Colic lymph node (tissue), 1 donor: ENCODE measurements around the gene PPP4R4.

- PRO-cap, result no peak
Observed at GRCh38 chr14:94056484-94057157, 24.4 kb downstream of the DDX24 start.

DNA sequence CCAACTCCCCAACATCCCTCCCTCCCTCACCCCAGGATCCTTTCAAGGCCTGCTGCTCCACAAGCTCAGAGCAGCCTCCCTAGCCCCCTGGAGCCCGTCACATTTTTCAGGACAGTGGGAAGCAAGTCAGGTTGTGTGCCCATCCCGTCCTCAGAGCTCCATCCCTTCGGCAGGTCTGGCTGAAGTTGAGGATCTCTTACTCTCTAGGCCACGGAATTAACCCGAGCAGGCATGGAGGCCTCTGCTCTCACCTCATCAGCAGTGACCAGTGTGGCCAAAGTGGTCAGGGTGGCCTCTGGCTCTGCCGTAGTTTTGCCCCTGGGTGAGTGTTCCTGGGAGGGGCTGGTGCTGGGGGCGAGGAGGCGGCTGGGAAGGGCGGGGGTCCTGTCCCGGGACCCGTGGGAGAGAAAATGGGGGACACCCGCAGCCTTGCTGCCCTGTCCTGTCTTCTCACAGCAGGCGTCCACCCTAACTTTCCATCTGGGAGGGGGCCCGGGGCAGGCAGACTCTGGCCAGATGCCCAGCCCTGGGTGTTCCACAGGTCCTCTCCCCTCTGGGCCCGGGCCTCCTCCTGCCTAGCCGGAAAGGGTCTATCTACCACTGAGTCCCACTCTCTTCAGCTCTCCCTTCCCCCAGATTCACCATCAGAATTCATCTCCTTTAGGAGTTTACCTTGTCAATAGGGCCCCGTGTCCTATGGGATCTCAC is 17.8 kb downstream of the IFI27L2 start:
- PRO-cap, result no peak

- PRO-cap, result bidirectional peak, plus-strand start at chr14:94174129, minus-strand start at chr14:94173937
Observed at GRCh38 chr14:94173366-94174493, at the start of gene PPP4R4. TSS of gene PPP4R4 (plus strand) at chr14:94174322.

DNA sequence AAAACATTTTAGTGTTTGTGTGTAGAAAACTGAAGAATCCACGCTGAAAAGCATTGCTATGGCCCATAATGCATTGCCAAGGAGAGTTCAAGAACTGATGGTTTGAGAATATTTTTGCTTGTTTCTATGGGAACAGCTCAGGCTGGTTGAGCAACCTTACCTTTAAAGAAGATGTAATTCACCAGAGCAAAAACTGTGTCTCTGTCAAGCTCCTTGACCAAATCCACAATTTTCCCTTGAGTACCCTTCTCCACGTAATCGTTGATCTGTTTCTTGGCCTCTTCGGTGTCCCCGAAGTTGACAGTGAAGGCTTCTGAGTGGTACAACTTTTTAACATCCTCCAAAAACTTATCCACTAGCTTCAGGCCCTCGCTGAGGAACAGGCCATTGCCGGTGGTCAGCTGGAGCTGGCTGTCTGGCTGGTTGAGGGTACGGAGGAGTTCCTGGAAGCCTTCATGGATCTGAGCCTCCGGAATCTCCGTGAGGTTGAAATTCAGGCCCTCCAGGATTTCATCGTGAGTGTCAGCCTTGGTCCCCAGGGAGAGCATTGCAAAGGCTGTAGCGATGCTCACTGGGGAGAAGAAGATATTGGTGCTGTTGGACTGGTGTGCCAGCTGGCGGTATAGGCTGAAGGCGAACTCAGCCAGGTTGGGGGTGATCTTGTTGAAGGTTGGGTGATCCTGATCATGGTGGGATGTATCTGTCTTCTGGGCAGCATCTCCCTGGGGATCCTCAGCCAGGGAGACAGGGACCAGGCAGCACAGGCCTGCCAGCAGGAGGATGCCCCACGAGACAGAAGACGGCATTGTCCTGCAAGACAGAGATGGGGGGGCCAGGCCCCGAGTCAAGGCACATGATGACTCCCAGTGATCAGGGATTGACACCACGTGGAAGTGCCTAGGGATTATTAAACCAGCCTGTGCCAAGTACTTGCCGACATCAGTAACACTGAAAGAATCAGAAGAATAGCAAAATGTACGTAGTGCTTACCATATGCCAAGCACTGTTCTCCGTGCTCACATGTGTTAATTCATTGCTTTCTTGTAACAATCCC is 5.6 kb downstream of the SERPINA1 start:
- PRO-cap, result no peak

- PRO-cap, result no peak
Observed at GRCh38 chr14:94395692-94396527, 7.5 kb upstream of the SERPINA1 start.

- PRO-cap, result no peak
Observed at GRCh38 chr14:94582410-94582963, 1.3 kb downstream of the SERPINA5 start.

DNA sequence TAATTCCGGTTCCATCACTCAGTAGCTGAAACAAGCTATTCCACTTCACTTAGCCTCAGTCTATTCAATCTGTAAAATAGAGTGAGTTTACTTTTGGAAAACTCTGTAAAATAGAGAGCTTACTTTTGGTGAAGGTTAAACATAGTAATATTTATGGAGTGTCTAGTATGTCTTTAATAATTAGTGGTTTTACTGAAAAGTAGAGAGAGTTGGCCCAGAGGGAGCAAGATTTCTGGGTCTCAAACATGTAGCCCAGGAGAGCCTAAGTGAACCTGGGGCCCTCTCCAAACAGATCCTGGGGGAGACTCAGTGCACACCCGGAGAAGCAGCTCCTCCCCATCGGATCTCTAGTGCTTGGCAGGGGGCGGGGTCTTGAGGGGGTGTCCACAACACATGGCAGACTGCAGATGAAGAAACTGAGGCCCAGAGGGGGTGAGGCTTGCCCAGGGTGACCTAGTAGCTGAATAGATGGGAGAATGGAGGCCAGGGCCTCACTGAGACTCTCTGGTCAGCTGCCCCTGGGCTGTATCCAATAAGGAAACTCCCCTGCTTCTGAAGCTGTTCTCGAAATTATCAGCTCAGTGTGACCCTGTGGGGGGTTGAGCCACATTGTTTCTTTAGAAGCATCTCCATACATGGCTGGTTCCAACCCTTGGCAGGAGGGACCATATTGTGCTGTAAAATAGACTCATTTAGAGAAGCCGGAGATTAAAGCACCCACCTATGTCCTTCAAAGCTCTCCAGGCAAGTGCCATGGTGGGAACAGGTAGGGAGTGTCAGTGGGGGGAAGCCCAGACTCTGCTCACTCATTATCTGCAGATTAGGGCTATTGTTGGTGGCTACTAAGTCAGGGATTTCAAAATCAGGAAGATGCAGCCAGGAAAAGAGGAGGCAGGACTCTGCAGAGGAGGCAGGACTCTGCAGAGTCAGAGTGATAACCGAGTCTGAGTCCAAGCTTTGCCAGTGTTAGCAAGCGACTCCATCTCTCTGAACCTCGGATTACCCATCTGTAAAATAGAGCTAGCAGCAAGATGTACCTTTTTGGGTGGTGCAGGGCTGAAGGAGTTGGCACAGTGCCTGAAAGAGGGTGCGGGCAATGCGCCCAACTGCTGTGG is 3.3 kb downstream of the SERPINA5 start:
- PRO-cap, result no peak

DNA sequence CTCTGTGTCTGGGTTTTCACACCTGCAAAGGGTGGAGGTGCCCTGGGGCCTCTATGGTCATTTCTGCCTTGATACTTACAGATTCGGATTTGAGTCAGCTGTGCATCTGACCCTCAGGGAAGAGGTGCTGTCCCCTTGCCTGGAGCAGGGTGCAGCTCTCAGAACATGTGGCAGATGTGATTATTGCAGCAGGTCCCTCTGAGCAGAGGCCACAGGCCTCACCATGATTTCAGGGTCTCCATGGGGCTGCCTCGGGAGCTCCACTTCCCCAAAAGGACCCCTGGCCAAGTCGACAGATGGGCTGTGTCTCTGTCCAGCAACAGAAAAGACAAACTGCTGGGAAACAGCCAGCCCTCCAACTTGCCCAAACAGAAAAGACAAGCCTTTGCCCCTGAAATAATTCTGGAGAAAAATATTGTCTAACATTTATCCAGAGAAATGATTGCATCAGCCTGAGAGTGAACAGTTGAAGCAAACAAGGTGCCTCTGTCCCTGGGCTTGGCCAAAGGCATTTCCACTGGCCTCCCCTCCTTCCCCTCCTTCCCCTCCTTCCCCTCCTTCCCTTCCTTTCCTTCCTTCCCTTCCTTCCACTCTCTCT is 543 bp downstream of the SERPINA3 start:
- PRO-cap, result no peak

GRCh38 chr14:95141952-95142623 is 15.2 kb downstream of the DICER1 start:
- PRO-cap, result no peak

- PRO-cap, result no peak
Observed at GRCh38 chr14:95190844-95191866, 33.8 kb upstream of the DICER1 start.

DNA sequence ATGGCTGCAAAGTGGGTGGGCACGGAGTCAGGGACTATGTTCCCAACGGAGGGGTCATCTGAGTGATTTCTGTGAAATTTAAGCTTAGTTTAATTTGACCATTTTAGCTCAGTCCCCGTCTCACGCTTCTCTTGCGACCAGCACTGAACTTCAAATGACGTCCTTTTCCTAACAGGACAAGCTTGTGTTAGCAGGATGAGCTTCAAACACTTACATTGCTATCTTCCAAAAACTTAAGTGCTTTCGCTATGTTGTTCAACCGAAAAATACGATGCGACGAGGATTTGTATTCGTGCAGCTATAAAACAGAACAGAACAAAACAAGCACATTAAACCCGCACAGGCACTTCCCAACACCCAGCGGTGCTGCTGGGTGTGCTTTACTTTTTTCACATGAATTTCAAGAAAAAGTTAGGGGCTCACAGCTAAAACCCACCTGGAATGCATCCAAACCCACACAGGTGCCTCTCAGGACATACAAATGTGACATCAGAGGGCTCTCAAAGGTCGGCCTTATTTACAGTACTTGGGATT is 64.2 kb upstream of the DICER1 start:
- PRO-cap, result no peak

GRCh38 chr14:95290786-95291843 is 28.6 kb downstream of the CLMN start:
- PRO-cap, result no peak

DNA sequence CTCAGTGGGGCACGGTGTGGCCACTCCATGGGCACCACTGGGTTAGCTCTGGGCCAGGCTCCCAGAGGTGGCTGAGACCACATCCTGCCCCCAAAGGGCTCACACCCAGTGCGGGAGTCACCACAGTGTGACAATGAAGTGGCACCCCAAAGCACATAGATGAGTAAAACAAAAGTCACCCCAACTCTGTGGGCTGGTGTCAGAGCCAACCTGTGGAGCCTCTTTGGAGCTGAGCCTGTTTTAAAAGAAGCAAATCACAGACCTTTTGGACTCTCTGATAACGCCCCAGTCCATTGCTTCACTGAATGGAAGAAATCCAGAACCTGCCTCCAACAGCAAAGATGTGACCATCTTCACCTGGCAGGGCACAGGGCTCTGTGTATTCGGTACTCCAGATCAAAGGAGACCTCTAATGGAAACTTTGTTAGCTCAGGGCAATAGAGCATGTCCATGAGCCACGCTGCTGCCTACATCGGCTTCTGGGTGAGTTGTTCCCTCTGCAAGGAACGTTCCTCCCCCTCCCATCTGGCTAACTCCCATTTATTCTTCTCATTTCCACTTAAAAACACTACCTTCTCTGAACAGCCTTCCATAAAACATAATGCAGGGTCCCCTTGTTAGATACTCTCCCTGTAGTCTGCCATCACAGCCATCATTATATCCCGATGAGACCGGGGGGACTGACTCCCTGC is 19.4 kb downstream of the CLMN start:
- PRO-cap, result no peak

DNA sequence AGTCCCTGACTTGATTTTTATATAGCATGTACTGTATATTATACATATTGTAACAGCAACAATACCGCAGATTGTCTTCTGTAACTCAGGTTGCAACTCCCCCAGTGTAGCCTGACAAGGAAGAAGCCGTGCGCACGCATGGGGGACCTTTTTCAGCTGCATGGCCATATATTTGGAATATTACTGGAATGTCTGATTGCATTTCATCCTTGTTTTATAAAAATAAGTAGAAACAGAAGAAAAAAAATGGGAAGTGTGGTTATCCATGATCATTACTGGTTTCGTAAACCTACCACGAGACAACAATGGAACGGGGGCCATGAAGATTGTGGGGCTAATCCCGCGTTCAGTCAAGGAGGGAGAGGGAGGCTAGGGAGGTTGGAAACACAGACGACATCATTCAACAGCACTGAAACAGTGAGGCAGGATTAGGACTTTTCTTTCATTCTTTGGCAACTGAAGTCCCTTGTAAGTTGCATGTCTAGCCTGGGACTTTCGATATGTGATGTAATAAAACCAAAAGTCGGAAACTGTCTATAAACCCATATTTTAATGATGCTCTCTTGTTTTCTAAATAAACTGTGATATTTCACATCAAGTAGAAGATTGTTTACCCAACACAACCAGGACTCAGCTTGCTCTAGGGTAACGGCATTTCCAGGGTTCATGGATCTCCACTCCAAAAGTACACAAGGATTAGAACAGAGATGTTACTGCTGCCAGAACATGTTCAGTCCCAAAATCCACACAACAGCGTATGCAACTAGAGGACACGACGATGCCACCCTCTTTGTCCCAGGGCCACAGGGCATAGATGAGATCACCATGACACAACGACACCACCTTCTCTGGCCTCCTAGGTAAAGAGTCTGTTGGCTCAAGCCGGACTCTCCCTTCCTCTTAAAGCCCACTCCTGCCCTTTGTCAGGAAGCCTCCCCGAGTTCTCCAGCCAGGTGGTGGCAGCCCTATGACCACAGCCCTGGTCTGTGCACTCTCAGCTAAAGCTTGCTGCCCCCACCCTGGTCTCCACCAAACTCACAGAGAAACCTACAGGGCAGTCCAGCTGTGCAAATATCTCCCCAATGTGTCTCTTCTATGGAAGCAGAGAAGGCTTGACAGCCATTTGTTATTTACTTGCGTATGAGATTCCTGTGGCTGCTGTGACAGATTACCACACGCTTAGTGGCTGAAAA is 10.6 kb downstream of the CLMN start:
- PRO-cap, result no peak

DNA sequence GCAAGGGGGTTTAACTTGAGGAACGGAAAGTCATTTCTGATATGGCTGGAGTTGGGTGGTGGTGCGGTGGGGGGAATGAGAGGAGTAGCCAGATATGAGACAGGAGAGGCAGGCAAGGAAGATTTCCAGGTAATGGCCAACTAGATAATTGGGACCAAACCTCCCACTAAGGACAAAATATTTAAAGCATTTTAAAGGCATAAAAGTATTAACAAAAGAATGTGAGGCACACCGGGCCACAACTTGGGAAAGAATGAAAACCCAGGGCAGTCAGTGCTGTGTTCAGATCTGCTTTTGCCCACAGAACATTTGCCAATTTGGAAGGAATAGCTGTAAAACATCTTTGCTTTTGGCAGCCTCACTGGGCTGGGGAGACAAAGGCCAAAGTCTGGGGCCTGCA is 82.4 kb downstream of the SYNE3 start:
- PRO-cap, result no peak

DNA sequence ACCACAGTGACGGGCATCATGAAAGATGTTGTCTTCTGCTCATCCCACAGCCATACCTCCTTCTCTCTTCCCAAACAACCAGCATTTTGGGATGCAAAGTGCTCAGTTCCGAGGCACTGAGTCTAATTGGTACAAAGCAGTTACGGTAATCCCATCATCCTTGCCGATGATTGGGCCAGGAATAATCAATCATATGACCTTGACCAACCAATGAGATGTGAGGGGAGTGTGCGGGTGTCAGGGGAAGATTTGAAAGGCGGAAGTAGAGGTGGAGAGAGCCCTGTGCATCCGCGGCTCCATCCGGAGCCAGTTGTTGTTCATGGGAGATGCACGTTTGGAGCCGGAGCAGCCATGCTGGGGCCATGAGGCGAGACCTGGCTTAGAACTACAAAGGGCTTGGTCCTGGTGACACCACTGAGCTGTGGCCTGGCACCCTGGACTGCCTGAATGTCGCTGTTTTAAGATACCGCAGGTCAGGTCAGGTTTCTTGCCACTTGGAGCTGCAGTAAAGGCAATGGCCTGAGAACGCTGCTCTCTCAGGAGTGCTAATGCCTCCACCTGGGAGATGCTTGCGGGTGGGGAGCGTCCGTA is 67.2 kb downstream of the SYNE3 start:
- PRO-cap, result no peak

DNA sequence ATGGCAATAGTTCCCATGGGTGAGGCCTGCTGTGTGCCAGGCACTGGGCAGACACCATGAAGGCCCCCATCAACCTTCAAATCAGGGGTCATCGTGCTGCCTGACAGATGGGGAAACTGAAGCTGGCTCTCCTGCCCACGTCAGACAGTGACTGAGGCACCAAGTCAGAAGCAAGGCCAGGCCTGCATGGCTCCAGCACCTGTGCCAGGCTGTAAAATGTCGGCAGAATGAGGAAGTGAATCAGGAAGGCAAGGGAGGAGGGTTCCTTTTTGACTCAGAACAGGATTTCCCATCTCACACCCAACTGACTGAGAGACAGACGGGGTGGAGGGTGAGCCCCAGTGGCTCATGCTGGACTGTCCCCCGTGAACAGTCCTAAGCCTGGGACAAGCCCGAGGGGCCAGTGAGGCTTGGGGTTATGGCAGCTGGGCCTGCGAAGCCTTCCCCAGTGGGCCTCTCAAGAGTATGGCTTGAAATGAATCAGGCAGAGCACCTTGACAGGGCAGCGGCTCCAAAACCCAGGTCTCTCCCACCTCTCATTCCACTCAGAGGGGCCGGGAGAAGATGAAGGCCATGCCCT is 20.9 kb downstream of the SYNE3 start:
- PRO-cap, result bidirectional peak, plus-strand start at position 318 of the sequence, minus-strand start at position 146 of the sequence

DNA sequence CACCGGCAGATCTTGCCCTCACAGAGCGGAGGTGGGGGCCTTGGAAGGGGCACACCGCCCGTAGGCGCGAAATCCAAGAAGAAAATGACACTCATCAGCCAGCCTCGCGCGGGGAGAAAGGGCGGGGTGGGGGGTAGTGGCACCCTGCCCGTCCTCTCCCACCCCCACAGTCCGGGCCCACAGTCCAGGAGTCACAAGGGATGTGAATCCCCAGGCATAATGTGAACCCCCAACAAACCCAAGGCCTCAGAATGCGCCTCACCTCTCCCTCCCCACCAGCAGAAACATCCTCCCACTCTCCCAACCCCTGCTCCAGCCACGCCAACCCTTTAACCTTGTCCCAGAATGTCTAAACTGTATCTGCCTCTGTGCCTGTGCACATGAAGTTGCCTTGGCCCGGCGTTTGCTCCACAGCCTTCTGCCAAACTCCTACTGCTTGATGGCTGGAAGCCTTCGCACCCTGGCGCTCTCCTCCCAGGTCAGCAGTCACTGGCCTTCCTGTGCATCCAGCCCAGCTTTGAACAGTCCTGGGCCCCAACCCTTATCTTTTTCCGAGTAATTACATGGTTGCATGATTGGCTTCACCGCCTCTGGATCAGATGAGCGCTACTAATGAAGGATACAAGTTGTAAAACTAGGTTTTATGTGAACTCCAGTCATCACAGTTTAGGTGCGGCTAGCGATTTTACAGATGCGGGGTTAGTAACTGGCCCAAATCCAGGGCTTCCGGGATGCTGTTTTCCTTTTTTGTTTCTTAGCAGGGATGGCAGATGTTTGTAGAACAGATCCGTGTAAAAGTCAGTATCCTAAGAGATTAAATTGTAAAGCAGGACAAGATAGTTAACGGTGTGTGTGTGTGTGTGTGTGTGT is 858 bp upstream of the SYNE3 start:
- PRO-cap, result no peak

DNA sequence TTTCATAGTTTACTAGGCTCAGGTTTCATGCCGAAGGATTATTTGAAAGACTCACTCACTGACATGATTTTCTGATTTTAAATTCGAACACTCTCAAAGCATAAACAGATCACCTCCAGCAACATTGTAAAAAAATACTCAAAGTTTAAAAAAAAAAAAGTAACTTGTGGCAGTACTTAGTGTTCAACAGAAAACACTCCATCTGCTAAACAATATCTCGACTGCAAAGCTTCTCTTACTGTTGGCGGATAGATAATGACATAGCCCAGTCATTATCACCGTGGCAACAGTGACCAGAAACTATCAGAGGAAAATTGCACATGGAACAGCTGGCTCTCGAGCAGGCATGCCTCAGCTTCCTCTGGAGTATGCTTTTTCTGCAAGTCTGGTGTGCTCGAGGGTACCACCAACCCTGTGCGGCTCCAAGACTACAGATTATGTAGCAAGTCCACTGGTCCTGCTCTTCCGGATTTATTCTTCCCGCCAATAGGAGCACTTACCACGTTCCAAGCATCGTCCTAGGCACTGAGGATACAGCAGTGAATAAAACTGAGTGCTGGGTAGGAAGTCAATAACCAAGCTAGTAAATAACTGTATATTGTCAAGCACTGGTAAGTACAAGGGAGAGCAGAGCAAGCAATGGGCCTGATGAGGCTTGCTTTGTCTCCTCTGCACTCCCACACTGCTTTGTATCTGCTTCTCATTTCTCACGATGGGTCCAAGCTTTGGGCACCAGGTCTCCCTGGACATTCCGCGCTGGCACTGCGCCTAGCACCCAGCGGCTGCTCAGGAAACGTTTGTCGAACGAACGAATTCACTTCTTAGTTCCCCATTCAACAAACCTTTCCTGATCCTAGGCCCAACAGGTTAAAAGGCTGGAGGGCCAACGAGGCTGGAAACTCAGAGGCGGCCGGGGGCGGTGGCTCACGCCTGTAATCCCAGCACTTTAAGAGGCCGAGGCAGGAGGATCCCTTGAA is 1.4 kb upstream of the GLRX5 start:
- PRO-cap, result no peak

DNA sequence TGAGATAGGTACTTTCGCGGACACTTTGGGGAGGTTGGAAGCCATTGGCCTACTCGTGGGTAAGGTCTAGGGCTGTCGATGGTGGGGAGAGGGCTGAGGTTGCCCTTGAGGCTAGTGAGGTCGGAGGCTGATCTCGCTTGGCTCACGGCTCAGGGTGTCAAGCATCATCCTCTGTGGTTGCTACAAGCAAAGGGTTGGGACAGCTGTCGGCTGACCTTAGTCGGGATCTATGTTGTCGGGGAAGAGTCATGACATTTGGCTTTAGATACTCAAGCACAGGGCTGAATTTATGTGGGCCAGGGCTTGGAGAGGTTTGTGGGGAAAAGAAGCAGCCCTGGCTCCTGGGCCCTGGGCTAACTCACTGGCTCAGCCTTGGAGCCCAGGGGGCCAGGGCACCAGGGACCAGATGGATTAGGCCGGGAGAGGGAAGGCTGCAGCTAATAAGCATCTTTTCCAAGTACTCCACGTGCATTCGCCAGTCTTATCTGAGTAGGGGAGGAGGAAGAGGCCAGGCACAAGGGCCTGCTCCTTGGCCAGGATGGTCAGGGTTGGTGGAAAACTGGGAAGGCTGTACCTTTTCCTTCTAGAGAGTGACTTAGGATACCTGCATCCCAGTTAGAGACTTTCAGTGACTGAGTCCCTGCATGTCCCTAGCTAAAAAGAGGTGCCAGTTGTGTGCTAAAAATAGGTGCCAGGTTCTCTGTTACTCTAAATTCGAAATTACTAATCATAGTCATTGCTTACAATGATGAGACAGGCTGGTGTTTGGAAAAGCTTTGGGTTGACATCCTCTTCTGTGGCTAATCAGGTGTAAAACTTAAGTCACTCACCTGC is 1.1 kb downstream of the GLRX5 start:
- PRO-cap, result no peak